ENCODE measurements around the gene SRC.

GRCh38 chr20:36540114-36540846 lies 1.0 kb upstream of the MYL9 start:
- RRBS: 88% methylated on average over 7 of the region's 20 CpGs

GRCh38 chr20:36607712-36608380 lies 2.3 kb downstream of the RAB5IF start:
- RRBS: no CpG with 5 or more reads among the region's 7 CpGs

DNA sequence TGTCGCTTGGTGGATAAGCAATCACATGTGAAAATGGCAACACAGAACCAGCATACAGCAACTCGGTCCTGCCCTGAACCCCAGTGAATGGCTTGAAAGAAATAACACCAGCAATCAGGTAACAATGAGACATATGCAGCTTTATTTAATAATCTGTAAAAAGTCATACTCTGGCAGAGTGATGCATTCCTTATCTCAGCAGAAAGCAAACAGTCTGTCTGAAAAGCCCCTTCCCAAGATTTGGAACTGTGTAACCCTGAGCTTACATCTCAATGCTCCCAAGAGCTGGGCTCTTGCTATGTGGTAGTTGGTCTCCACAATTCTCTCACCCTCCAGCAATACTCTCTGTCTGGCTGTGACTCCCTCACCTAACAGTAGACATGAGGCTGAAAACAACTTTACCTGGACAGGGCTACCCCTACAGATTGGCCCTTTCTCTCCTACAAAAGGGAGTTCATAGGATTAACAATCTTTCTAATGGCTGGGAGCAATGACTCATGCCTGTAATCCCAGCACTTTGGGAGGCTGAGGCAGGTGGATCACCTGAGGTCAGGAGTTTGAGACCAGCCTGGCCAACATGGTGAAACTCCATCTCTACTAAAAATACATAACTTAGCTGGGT lies 5.8 kb upstream of the SLA2 start:
- RRBS: no CpG with 5 or more reads among the region's 2 CpGs

- RRBS: no CpG with 5 or more reads among the region's 22 CpGs
These were observed 31.3 kb upstream of the SLA2 start for GRCh38 chr20:36677093-36677923.

DNA sequence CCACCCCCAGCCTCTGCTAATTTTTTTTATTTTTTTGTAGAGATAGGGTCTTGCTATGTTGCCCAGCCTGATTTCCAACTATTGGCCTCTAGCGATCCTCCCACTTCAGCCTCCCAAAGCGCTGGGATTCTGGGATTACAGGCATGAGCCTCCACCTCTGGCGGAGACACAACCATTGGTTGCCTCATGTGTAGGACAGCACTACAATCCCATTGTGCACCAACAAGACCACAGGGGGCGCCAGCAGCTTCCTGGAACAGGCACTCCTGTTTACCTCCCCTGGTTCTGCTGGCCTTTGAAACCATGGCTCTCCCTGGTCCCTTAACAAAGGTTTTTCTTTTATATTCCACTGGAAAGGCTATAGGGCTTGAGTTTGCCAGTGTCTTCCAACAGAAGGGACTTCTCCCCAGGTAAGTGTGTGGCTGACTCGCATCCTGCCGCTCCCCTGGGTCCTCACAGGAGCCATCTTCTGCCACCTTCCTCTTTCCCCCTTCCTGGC lies 26.7 kb downstream of the SOGA1 start:
- RRBS: no CpG with 5 or more reads among the region's 6 CpGs

DNA sequence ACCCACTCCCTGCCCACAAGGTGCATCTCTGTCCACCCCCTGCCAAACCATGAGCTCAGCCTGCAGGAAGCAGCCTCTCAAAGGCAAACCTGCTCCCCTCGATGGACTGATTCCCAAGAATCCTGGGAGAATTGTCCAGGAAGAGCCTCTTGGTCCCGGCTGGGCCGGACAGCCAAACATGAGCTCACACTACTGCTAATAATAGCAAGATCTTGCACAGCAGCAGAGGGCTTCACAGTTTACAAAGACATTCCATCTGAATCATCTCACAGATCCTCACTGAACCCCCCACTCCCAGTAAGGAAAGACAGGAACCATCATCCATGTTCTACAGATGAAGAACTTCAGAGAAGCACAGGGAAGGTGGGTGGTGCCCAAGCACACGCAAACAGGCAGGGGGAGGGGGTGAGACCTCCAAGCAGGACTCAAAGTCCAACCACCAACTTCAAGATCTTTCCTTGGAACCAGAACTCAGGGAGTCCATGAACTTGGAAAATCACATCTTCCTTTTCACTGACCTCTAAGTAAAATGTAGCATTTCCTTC lies 15.0 kb downstream of the SOGA1 start:
- RRBS: no CpG with 5 or more reads among the region's 4 CpGs

DNA sequence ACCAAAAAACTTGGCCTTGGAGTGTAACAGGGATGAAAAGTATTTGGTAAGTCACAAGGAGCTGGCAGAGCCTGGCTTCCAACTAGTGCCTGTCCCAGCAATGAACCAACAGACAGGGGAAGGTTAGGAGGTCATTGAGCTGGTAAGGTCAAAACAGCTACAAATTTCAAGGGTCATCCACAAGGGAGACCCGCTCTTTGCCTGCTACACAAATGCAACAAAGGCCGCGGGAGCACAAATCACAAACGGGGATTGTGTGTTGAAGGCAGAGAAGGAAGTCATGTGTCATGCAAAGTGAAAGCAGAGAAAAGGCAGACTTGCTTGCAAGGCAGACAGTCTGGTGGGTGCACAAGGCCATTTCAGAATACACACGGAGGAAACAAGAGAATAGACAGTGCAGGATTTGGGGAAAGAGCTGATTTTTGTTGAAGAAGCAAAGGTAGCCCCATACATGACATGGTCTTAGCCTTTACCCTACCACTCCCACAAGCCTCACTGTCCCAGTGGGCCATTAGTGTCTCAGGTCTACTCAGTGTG lies 18.0 kb upstream of the SAMHD1 start:
- RRBS: no CpG with 5 or more reads among the region's 5 CpGs

DNA sequence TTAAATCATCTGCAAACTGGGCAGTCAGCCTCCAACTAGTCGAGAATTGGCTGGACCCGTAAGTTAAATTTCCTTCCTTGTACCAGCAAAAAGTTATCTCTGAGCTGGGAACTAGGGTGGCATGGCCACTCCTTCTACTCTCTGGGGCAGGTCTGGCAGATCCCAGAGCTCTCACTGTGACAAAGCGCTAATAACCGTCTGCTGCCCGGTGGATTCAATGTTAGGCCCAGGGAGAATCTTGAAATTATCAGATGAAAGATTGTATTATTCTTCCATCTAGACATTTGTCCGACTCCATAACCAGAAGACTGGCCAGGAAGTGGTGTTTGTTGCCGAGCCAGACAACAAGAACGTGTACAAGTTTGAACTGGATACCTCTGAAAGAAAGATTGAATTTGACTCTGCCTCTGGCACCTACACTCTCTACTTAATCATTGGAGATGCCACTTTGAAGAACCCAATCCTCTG lies 33.3 kb downstream of the GHRH start:
- RRBS: no CpG with 5 or more reads among the region's 8 CpGs

DNA sequence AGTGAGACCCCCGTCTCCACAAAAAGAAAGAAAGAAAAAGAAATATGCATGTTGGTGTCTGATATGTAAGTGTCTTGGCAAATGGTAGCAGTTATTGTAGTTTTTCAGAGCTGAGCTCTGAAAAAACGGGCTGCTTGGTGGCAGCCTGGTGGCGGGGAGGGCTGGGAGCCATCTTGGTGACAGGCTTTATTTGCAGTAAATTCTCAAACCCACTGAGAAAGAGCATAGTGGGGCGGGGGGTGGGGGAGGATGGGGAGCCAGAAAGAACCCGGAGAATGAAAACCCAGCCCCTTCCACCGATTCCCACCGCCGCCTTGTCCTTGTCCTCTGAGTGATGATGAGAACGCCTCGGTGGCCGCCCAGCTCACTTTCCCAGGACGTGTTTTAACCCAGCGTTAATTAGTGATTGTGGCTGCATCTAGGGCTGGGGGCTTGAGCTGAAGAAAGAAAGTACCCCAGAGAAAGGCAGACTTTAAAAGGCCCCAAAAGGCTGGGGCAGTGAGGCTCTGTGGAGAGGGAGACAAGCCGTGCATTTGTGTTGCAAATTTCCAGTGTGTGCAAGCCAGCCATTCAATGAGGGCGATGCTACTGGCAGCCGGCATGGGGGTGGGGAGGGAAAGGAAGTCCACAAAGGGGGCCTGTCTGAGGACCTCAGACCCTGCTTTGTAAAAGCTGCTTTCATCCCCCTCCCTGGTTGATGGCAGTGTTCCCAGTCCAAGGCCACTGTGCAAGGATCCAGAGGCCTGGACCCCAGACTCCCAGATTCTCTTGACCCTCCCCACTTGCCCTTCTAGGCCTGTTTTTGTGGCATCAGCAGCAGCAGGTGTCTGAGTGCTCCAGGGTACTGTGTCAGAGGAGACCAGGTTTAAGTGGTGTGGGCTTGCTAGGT lies 6.2 kb upstream of the GHRH start:
- RRBS: no CpG with 5 or more reads among the region's 16 CpGs

GRCh38 chr20:37345522-37346507 lies at the start of gene SRC:
SRC (plus strand) TSS chr20:37346140.
- RRBS: under 1% methylated on average over 34 of the region's 94 CpGs

GRCh38 chr20:37358603-37359247 lies 12.8 kb downstream of the SRC start:
- RRBS: 50% methylated on average over 2 of the region's 21 CpGs

DNA sequence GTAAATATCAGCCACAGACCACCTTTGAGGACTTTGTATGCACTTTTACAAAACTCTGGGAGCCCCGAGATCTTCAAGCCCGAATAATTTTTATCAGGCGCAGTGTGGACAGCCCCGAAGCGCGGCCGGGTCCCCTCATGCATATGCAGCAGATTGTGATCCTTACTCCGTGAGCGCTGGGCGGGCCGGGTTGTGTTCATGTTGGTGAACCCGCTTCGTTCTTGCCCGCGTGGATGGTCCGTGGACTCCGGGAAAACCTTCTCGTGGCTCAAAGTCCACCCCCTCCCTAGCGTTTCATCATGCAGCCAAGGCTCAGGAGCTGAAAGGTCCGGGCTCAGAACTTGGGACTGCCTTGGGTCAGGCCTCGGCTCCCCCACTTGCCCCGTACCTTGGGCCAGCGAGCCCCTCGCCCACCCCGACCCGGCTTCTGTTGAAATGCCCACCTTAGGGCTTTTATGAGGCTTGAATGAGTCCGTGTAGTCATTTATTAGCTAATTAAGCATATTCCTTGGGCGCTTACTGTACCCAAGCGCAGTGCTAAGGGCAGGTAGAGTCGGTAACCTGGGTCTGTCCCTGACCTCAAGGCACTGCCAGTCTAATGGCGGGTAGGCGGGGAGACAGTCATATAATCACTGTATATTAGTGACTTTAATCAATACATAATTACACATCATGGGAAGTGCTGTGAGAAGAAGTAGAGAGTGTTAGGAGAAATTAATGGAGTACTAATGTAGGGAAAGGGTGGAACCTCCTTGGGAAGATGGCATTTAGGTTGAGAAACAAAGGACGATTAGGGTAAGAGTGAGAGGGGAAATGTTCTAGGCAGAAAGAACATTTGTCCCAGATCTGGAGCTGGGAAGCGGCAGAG lies 562 bp upstream of the BLCAP start:
- RRBS: 2% methylated on average over 17 of the region's 34 CpGs

DNA sequence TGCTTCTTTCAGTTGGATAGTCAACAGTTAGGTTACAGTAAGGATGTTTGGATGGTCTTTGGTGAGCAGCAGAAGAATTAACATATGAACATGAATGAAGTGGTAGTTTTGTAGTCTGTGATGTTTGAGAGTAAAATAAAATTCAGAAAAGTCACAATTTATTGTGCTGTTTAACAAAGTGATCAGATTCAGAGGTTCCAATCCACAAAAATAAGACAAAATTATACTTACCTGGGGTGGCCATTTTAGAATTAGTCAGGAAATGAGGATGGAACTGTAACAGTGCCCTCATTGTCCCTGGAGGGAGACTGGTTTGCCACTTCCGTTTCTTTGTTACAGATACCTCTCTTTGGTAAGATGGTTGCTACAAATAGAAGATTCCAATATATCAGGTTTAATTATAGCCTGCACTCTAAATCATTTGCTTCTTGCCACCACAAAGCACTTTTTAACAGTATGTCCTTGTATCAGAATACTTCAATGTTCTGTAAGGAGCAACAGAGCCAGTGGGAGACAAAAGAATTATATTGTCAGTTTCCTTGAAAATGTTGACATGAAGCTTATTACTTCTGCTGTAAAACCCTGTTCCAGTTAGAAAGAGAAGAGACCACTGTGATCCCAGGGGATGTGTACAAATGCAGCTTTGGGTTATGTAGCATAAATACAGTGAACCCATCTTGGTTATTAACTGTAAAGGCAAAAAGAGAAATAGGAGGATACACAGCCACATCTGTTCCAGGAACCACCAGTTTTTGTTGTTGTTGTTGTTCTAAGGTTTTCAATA lies 95.7 kb downstream of the CTNNBL1 start:
- RRBS: no CpG with 5 or more reads among the region's 1 CpG

DNA sequence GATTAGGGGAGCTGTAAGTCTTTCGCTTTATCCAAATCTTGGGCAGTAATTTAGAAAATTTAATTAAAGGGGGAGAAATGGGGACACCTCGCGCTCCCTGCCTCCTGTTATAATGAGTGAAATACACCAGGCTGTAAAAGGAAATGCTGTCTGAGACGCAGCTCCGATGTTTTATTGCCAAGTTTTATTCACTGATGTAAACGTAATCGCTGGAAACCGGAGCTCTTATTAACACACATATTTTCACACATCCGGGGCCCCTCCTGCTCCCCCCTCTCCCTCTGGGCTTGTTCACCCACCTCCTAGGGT lies 4.9 kb upstream of the VSTM2L start:
- RRBS: 45% methylated on average over 4 of the region's 9 CpGs

GRCh38 chr20:38073067-38074114 lies 39.8 kb downstream of the RPRD1B start:
- RRBS: no CpG with 5 or more reads among the region's 9 CpGs

- RRBS: no CpG with 5 or more reads among the region's 4 CpGs
These were observed 42.1 kb downstream of the TGM2 start for GRCh38 chr20:38122942-38123298.

DNA sequence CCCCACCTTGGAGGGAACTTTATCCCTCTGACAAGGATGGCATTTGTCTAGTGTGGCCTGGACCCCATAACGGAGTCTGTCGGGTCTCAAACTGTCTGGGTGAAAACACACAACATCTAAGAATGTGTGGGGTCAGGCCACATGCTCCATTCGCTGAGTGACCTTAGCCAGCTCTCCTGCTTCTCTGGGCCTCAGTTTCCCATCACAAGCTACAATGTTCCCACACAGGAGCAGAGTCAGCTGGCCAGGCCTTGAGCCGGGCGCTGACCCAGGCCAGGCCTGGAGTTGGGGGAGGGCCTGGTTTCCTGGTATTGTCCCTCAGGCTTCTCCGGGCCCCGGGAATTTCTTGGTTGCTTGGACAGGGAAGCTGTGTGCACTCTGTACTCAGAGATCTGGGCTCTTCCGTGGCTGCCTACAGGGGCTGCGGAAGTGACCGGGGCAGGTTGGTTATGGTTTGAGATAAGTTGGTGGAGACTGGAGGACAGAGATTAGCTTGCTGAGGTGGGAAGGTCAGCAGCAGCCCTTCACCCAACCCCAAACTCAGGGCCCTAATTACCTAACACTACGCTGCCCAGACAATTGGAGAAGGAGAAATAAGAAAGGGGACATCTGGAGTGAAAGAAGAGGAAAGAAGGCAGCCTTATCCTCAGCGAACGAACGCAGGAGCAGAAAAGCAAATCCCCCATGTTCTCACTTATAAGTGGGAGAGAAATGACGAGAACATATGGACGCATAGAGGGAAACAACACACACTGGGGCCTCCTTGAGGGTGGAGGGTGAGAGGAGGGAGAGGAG lies 6.3 kb downstream of the TGM2 start:
- RRBS: 79% methylated on average over 3 of the region's 16 CpGs

- RRBS: no CpG with 5 or more reads among the region's 13 CpGs
These were observed 6.1 kb upstream of the TGM2 start for GRCh38 chr20:38170848-38171929.

DNA sequence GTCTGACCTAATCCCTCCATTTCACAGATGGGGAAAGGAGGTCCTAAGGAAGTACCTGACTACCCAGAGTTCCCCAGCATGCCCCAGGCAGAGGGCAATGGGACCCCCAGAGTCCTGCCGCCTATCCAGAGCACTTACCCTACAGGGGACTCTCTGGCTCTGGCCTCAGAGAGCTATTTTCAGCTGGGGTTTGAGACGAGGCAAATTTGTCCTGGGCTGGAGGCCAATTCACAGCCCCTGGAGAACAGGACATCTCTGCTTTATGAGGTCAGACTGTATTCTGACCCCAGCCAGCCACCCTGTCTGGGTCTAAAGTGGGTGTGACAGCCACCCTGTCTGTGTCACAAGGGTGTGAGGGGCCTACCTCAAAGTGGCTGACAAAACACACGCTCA lies 43.9 kb upstream of the TGM2 start:
- RRBS: no CpG with 5 or more reads among the region's 3 CpGs

- RRBS: no CpG with 5 or more reads among the region's 5 CpGs
These were observed 12.7 kb upstream of the BPI start for GRCh38 chr20:38291339-38291633.